ENCODE measurements around a stretch of chr12.

DNA sequence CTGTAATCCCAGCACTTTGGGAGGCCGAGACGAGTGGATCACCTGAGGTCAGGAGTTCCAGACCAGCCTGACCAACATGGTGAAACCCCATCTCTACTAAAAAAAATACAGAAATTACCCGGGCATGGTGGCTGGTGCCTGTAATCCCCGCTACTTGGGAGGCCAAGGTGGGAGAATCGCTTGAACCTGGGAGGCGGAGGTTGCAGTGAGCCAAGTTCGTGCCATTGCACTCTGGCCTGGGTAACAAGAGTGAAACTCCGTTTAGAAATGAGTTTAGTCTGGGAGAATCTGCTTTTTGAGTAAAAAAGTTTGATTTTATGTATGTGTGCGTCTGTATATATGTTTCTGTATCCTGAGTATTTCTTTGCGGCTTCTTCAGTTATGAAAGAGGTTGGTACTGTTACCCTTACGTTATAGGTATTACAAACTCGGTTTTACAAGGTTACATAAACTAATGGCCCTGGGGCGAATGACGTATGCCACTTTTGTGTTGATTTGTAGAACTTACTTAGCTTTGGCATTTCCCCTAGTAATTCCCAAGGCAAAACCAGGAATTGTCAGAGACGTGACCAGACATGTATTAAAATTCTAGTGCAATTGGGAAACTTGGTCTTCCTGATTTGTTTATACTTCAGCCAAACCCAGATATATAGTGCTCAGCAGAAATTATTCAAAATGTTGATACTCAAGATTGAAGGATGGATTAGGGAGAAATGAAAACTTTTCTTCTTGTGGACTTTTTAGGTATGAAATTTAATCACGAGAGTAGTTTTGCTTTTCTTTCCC is 93.4 kb downstream of the DUSP16 start:
- RRBS = no CpG with 5 or more reads among the region's 16 CpGs

GRCh38 chr12:12509448-12510109 is 53.1 kb downstream of the DUSP16 start:
- RRBS = no CpG with 5 or more reads among the region's 7 CpGs

- RRBS = no CpG with 5 or more reads among the region's 9 CpGs
These were observed 3.9 kb downstream of the DUSP16 start for GRCh38 chr12:12558316-12559594.

GRCh38 chr12:12621479-12621880 is 9.8 kb downstream of the CREBL2 start:
- RRBS = no CpG with 5 or more reads among the region's 4 CpGs

- RRBS = no CpG with 5 or more reads among the region's 6 CpGs
These were observed 10.8 kb downstream of the CREBL2 start for GRCh38 chr12:12622147-12623170.

DNA sequence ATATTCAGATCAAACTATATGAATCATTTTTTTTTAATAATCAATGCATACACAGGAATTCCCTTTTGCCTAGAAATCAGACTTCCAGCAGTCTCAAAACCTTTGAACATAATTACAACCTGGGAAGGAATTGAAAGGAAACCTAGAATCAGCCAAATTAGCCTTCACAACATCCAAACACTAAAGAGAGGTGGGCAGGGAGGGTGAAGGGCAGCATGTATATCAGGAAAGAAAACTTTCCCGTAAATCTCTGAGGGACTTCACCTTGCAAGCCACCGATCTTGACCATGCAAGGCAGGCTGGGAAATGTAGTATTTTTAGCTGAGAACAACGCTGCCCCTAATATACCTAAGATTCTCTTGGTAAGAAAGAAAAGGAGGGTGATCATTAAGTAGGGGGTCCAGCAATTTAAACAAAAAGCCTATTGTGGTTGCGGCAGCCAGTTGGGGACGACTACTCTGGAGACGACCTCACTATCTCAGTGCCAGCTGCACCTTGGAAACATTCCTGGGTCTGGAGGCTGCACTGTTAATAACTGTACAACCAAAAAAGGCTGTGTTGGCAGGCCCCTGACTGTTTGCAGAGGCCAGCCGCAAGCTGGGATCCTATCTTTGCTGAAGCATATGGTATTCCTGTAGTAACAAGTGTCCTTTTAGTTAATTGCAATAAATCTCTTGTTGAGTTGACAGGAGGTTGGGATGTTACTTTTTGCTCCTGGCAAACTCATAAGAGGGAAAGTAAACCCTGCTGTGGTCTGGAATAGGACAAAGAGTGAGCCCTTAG is 6.3 kb downstream of the APOLD1 start:
- RRBS = no CpG with 5 or more reads among the region's 7 CpGs

DNA sequence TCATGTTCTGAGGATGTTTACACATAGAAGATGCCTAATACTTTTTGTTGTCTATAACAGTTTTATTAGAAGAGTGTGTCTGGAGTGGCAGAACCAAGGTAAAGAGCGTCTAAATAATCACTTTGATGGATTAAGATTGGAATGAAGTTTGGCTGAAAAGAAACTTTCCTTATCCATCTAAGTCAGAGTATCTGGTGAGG is 18.6 kb downstream of the DDX47 start:
- RRBS = no CpG with 5 or more reads among the region's 1 CpG

DNA sequence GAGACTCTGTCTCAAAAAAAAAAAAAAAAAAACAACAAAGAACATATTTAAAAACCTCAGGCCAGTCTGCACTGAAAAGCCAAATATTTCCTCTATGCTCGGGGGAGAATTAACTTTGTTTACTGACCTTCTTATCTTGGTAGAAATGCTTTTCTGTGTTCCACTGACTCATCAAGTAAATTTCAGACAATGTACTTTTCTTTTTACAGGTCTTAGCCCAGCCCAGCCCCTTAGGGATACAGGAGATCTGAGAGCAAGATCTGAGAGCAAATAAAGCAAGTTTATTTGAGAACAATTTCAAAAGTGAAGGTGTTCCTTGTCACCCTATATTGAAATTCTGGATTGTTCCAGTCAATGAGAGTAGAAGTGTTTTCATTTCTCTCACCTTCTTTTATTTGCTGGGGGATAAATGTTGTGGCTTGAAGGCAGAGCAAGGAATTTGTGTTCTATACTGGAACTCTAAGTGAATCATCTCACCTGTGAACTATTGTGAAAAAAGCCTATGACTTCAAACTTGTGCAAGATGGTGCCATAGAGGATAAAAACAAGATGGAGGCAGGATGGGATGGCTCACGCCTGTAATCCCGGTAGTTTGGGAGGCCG is 7.9 kb upstream of the GPRC5A start:
- RRBS = no CpG with 5 or more reads among the region's 4 CpGs

DNA sequence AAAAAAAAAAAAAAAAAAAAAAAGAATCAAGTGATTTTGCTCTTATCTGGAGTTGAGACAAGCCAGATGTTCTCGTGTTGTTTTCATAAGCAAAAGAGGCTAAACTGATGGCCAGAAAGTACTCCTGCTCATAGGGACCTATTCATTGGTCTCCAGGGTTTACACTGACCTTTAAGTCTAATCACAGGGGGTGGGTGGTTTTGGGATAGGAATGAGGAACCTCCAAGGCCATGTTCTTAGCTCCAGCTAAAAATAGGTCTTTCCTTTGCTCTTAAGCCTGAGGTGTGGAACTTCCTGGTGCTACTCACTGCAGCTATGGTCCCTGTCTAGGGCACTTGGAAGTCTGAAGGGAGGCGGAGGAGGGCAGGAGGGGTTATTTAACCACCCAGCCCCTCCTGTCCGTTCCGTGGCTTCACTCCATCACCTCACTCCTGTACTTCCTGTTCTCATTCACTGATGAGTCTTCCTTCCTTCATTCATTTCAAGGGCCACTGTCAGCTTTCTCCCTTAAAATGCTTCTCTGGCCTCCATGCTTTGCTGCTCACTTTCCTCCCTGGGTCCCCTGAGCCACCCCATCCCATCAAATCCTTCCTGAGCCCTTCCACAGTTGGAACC is 18.7 kb downstream of the GPRC5A start:
- RRBS = no CpG with 5 or more reads among the region's 4 CpGs

DNA sequence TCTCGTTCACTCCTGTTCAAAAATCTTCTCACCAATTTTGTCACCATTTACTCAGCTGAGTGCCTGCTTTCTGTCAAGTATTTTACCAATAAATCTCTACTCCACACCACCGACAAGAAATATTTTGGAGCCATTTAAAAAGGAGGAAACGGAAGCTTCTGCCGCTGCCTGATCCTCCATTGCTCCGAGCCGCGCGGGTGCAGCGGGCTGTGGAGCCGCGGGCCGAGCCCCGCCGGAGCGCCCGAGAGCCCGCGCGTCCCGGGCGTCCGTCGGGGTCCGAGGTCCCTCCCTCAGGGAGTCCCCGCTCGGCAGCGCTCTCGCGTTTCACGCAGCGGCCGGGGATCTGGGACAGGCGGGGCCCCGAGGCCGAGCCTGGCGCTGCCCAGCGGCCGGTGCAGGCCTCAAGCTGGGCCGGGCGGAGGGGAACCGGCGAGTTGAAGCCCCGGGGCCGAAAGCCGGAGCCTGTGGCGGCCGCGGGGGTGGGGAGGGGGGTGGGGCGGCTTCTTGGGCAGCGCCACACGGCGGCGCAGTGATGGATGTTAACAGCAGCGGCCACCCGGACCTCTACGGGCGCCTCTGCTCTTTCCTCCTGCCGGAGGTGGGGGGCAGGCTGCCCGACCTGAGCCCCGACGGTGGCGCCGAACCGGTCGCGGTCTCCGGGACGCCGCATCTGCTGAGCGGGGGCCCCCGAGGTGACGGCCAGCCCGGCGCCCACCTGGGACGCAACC is 1.1 kb upstream of the HEBP1 start:
- RRBS = 16% methylated on average over 33 of the region's 75 CpGs

GRCh38 chr12:13043384-13043977 is 700 bp upstream of the FAM234B start:
- RRBS = no CpG with 5 or more reads among the region's 9 CpGs

- RRBS = no CpG with 5 or more reads among the region's 3 CpGs
These were observed 9.0 kb downstream of the GSG1 start for GRCh38 chr12:13094415-13094846.

DNA sequence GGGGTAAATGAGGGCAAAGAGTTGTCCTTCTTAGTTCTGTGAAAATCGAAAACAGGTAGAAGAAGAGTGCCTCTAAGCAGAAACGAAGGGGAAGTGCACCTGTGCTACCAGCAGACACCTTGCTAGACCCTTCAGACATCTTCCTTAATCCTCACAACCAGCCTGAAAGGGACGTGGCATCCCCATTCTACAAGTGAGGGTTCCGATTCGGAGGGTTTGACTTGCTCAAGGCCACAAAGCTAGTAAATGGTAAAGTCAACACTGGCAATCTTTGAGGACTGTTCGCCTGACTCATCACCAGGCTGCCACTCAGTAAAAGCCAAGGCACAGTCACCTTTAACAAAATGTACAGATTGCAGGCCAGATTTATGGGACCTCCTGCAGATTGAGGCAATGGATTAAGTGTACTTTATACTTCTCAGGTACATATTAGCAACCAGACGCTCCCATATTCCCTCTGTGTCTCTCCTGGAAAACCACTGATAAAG is 1.5 kb downstream of the GSG1 start:
- RRBS = no CpG with 5 or more reads among the region's 7 CpGs

DNA sequence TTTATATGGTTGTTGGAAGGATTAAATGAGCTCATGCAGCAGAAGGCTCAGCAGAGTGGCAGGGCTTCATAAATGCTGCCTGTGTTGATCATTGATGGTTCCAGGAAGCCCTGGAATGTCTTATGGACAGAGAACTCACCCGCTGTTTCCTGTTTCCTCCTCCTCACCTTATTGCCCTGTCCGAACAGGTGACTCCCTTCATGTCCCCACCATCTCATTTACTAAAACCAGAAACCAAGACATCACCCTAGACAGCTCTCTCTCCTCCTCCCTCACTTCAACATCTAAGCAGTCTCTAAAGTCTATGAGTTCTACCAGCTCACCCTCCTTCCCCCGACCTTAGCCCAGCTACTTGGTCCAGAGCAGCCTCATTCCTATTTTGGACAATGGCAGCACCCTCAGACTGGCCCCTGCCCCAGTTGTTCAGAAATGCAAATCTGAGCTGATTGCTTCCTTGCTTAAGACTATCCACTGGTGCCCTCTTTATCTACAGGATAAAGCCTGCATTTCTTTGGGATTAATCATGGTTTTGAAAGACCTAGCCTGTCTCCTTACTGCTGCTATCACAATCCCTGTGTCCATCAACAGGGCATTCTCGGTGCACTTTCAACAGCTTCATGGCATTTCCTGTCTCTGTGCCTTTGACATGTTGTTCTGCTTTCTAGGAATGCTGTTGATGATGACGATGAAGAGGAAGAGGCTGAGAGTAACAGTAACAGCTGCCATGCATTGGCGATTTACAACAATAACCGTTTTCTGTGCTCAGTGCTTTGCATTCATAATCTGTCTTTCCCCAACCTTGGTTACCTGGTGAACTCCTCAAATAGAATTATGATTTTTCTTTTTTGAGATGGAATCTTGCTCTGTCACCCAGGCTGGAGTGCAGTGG is 21.5 kb upstream of the GSG1 start:
- RRBS = no CpG with 5 or more reads among the region's 7 CpGs

- RRBS = no CpG with 5 or more reads among the region's 6 CpGs
These were observed 21.0 kb upstream of the EMP1 start for GRCh38 chr12:13175395-13176079.

GRCh38 chr12:13197022-13197764 is 667 bp downstream of the EMP1 start:
- RRBS = no CpG with 5 or more reads among the region's 14 CpGs

- RRBS = no CpG with 5 or more reads among the region's 3 CpGs
These were observed 143.1 kb downstream of the EMP1 start for GRCh38 chr12:13339645-13340033.

DNA sequence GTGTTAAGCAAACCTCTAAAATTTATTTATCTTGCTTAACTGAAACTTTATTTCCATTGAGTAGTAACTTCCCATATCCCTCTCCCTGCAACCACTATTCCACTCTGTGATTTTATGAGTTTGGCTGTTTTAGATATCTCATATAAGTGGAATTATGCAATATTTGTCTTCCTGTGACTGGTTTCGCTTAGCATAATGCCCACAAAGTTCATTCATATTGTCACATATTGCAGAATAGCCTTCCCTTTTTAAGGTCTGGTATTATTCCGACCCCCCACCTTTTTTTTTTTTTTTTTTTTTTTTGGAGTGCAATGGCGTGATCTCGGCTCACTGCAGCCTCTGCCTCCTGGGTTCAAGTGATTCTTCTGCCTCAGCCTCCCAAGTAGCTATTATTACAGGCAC is 247.6 kb downstream of the EMP1 start:
- RRBS = no CpG with 5 or more reads among the region's 4 CpGs

GRCh38 chr12:13744251-13744496 is 237.2 kb downstream of the GRIN2B start:
- RRBS = no CpG with 5 or more reads among the region's 2 CpGs

DNA sequence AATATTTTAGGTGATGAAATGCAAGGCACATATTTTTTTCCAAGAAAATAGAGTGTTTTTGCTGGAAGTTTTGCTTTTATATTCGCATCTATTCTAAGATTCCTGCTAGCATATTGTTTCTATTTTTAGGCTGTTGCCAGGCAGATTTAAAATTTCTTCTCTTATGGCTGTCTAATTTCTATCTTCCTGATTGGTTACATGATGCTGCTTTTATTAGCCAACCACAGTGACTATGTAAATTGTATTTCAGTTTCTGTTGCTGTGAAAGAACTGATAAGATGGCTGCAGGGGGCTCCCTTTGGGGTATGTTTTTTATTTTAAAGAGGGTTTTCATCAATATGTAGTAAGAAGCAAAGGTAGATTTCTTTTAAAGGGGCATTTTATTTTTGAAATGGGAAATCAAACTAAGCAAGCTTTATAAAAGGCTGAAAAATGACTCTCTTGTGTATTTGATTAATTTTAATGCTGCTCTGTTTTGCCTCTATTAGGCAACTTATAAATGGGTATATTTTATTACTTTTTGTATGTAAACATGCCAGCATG is 42.8 kb downstream of the ATF7IP start:
- RRBS = no CpG with 5 or more reads among the region's 1 CpG

Measured in UCH-1 (cell line).